Ishikawa (cell line): ENCODE results near the gene APBB1IP.

DNA sequence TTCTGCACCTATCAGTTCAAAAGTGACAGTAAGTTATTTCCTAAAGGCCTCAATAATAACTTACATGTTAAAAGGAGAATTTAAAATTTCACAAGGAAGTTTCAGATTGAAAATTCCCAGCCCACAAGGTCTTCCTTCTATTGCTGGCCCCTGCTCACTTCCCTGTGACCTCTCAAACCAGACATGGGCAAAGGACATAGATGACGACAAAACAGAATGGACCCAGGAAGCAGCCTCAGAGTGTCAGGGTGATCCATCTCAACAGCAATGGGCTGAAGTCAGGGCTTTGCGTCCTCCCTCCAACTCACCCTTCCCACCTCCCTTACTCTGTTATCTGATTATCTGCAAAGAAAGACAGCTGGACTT, 116.0 kb downstream of the PIP4K2A start:
- RRBS: no CpG with 5 or more reads among the region's 2 CpGs

- RRBS: no CpG with 5 or more reads among the region's 6 CpGs
These were observed 104.6 kb downstream of the PIP4K2A start for GRCh38 chr10:22609563-22610377.

DNA sequence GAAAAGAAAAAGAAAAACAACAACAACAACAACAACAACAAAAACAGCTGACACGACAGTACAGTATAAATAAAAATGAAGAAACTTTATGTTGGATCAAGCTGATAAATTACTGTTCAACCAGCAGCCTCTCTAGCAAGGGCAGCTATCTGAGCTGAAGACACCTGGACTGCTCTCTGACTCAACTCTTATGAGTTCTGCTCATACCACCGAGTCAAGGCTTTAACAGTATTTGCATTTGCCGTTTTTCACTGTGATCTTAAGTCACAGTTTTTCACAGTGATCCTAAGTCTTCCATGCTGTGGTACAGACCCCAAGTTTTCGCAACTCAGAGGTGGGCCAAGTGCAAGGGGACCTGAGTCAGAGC, 31.3 kb downstream of the PIP4K2A start:
- RRBS: no CpG with 5 or more reads among the region's 4 CpGs

DNA sequence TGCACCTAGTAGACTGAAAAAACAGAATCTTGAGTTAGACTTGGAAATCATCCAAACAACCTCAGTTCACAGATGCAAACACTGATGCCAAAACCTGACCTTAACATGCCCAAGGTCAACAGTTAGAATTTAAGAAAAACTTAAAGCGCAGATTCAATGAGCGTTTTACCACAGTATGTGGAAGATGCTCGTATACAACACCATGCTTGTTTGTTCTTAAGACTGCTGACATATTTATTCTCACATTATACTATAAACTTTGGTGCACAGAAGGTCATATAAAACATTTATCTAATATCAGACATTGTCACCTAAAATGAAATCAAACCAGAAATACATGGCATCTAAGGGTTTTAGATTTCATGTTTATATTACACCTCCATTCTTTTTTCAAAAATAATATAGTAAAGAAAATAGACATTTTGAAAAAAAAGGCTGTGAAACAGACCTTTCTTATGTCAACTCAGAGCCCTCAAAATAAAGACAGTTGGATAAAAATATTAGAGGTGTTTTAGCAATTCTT, 2.8 kb downstream of the PIP4K2A start:
- RRBS: no CpG with 5 or more reads among the region's 3 CpGs

GRCh38 chr10:22712753-22713739, 1.3 kb downstream of the PIP4K2A start:
- RRBS: 2% methylated on average over 7 of the region's 58 CpGs

DNA sequence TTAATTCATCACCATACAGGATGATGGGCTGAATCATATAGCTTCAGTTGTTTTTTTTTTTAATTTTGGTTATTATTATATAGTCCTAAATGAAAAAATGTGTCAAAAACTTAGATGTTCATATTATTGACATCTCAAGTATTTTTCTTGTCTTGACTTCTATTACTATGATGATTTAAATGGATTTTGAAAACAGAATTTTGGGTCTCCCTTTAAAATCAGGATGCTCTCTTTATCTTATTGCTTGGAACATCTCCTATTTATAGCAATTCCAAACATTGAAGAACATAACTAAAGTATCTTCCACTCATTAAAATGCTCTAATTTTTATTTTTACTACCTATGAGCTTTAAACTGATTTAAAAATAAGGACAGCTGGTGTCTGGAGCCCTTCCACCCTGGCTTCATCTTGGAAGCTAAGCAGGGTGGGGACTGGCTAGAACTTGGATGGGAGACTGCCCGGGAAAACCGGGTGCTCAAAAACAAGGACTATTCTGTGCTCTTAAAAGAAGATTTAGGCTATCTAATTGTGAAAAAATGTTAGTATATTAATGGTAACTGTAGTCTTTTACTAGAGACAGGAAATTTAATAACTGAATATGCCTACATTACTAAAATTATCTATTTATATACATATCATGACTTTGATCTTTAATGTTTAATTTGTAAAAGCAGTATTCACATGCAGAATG, 69.2 kb downstream of the ARMC3 start:
- RRBS: no CpG with 5 or more reads among the region's 2 CpGs

- RRBS: 23% methylated on average over 30 of the region's 82 CpGs
These were observed 779 bp downstream of the PTF1A start for GRCh38 chr10:23192785-23193396.

DNA sequence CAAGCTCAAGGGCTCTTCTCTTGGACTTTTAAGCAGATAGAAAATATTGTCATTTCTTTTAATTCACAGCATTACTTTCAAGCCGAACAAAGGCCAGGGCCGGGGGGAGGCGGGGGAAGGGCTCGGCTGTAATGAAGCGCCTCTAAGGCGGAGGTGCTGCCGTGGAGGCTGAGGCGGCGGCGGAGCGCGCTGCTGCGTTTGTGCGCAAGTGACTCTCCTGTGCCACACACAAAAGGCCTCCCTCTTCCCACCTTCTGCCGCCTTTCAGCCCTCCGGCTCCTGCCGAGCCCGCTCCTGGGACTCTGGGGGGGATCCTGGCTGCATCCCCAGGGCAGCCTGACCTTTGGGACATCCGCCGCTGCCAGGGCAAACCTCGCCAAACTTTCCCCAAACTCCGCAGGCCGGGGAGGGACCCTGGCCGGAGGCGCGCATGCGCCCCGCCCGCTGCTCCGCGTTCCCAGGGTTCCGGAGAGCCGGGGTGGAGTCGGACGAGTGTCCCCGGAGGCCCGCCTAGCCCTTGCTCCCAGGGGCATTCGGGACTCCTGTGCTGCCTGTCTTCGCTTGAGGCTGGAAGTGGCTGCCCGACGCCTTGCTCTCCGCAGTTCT, 6.7 kb downstream of the PTF1A start:
- RRBS: 14% methylated on average over 15 of the region's 42 CpGs

- RRBS: 5% methylated on average over 18 of the region's 48 CpGs
These were observed 926 bp downstream of the C10orf67 start for GRCh38 chr10:23343544-23344197.

GRCh38 chr10:24207865-24208649, 881 bp upstream of the KIAA1217 start:
- RRBS: no CpG with 5 or more reads among the region's 12 CpGs

DNA sequence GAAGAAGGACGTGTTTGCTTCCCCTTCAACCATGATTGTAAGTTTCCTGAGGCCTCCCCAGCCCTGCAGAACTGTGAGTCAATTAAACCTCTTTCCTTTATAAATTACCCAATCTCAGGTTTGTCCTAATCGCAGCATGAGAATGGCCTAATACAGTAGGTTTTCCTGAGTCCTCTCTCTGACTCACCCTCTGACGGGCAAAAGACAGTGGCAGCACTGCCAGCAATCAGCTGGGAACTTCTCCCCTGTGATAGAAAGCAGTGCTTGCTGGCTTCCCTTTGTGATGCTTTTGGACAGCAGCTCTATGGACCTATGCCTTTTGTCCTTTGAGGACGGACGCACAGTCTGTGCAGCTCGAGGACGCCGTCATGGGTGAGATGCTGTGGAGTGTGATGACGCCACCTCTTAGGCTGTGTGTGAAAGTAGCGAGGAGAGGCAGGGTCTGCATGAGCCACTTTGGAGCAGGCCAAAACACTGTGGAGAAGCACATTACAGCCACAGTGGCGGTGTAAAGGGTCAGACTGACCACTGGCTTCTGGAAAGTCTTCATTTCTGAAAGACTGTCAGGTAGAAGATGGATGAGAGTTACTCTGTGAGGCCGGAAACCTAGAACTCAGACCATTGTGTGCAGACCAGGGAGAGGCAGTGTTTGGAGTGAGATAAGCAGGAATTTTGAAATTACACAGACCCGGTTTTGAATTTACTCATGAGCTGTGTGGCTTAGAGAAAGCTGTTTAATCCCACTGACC, 68.9 kb downstream of the KIAA1217 start:
- RRBS: 68% methylated on average over 2 of the region's 13 CpGs

- RRBS: no CpG with 5 or more reads among the region's 9 CpGs
These were observed 97.6 kb downstream of the KIAA1217 start for GRCh38 chr10:24306403-24307029.

- RRBS: no CpG with 5 or more reads among the region's 2 CpGs
These were observed 256.5 kb downstream of the ARHGAP21 start for GRCh38 chr10:24467160-24467605.

GRCh38 chr10:24483388-24484212, 240.1 kb downstream of the ARHGAP21 start:
- RRBS: no CpG with 5 or more reads among the region's 11 CpGs

DNA sequence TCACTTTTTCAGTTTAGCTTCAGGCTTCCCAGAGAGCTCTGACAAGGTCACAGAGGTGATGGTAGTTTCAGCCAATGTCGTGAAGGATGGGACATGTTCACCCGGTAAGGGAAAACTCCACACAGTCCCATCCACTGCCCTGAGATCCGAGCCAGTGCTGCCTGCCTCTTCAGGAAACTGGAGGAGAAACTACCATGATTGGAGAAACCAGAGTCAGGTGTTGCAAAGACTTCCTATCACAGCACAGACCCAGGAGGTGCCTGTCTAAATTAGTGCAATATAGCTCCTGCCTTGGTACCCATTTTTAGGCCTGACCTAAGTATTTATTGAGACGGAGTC, 175.0 kb downstream of the ARHGAP21 start:
- RRBS: no CpG with 5 or more reads among the region's 4 CpGs

DNA sequence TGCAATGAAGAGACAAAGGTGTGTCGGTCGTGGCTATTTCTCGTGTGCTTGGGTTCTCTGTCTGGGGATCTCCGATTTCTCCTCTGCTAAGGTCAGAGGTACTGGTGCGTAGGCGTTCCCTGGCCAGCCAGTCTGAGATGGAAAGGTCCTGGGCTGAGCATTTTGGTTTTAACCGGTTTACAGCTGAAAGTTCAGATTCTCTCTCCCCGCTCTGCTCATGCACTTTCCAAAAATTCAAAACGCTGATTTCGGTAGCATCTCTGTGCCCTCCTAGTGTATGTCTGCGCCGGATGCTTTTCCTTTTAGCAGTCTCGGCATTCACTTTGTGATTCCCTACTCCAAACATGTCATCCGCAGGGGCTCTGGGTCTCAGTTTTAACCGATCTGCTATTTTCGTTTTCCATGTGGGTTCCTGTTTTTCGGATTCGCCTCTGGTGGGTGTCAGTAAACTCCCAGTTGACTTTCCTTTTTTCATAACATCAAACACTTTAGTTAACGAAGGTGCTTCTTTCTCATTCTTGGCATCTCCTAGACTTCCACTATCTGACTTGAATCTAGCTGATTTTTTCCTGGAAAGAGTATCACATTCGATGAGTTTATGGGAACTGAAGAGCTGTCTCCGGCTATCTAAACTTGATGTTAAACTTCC, 139.0 kb downstream of the ARHGAP21 start:
- RRBS: no CpG with 5 or more reads among the region's 21 CpGs

DNA sequence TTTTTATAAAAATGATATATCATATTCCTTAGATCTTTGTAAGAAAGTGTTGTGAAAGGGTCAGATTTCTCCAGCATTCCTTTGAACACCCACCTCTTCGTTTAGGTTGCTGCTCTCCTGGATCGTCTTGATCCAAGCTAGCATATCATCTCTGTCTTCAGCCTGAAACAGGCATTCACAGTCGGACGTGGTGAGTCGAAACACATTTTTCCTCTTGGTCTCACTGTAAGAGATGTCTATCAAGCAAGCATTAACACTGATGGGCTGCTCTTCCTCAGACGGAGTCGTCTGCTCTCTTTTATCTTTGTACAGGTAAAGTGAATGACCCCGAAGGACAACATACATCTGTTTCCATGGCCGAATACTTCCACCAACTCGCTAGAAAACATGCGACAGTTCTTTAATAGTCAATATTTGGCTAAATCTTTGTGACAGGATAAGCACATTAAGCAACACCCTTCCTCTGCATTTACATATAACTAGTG, 123.1 kb downstream of the ARHGAP21 start:
- RRBS: no CpG with 5 or more reads among the region's 11 CpGs

DNA sequence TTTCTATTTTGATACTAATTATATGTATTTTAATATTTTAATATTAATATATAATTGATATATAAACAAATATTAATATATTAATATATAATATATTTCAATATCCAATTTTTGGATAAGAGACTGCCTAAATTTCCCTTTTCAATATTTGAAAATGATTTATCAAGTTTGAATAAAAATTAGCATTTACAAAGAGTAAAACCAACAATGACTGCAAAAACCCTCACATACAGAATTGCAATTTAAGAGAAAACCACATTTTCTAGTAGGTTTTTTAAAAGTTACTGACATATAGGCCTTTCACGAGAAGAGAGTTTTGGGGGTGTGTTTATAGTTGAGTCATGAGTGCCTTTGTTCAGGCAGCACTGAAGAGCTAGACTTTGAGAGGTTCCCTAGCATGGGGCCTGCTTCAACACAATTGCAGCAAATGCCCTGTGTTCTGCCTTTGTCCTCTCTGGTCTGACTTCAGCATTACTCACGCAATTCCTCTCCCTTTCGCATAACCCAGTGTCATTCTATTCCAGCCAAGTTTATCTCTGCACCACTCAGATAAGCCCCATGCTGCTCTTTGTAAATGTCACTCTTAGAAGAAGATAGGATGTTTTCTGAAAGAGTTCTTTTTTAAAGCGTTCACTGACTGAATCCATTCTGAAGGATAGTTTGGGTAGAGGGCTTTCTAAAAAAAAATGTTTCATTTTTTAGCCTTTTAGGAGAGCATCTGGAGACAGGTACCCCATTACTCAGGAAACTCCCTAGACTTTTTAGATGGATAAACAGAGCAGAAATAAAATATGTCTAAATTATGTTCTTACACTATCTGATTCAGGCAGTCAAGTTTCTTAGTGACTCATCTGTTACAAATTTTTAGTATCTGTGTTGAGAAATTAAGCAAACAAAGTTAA, 318.3 kb downstream of the GPR158 start:
- RRBS: no CpG with 5 or more reads among the region's 4 CpGs

DNA sequence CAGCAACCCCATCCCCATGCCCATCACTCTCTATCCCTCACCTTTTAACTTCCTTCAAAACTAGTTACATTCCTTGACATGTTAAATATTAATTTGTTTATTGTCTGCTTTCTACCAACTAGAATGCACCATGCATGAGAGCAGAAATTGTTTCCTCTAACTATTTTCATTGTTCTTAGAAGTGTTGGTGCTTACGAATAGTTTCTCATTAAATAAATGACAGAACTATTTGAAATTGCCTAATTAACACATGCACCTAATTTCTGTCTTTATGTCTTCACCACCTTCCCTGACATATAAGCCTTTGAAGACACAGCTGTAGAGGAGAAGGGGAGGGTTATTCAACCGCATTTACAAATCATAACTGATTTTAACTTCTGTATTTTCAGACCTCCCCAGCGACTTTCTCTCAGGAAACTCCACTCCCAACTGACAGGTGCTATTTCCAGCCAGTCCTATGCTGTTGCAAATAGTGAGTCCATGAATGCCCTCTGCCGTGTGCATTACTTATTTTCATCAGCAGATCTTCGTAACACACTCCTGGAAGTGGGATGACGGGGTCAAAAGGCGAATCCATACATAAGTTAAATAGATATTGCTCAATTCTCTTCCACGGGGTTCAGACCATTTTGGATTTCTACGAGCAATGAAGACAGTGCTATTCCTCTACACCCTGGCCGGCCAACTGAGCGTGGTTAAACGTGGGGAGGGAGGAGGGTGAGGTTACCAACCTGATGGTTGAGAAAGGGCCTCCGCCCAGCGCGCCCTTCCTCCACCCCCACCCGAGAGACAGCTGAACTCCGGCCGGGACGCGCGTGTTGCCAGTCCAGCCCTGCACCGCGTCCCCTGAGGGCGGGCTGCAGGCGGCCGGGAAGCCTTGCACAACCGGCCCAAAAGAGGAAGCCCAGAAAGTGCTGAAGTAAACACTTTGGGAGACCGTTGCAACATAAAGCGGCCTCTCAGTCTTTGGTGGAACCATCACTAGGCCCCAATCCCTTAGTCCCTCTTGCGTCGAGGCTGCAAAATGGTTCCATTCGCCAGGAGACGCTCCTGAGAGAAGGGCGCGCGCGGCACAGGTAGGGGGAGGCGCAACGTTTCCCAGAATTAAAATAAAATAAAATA, at the start of gene APBB1IP:
Gene APBB1IP (plus strand): TSS at position 962 of the 1,122 bp plus-strand sequence.
- RRBS: 18% methylated on average over 14 of the region's 39 CpGs

DNA sequence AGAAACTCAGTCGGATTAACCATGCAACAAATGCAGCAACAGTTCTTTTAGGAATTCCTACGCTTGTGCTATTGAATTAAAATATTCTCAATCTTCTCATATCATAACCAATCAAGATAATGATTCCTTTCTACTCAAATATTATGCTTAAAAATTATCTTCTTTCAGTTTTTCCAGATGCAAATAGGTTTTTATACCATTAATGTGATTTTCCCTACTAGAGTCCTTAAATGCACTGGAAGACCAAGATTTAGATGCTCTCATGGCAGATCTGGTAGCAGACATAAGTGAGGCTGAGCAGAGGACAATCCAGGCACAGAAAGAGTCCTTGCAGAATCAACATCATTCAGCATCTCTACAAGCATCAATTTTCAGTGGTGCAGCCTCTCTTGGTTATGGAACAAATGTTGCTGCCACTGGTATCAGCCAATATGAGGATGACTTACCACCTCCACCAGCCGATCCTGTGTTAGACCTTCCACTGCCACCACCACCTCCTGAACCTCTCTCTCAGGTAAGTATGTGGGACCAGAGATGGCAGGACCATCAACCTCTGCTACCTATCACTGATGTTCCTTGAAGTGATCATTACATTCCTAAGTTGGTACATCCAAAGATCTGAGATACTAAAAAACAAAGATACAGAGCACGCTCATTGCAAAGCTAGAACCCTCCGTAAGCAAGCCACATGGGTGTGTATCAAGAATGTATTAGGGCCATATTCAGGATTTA, 62.6 kb downstream of the APBB1IP start:
- RRBS: no CpG with 5 or more reads among the region's 5 CpGs